Omental fat pad (tissue), 4 donors: ENCODE data around the genes NCKAP5, ACMSD and RAB3GAP1.

DNA sequence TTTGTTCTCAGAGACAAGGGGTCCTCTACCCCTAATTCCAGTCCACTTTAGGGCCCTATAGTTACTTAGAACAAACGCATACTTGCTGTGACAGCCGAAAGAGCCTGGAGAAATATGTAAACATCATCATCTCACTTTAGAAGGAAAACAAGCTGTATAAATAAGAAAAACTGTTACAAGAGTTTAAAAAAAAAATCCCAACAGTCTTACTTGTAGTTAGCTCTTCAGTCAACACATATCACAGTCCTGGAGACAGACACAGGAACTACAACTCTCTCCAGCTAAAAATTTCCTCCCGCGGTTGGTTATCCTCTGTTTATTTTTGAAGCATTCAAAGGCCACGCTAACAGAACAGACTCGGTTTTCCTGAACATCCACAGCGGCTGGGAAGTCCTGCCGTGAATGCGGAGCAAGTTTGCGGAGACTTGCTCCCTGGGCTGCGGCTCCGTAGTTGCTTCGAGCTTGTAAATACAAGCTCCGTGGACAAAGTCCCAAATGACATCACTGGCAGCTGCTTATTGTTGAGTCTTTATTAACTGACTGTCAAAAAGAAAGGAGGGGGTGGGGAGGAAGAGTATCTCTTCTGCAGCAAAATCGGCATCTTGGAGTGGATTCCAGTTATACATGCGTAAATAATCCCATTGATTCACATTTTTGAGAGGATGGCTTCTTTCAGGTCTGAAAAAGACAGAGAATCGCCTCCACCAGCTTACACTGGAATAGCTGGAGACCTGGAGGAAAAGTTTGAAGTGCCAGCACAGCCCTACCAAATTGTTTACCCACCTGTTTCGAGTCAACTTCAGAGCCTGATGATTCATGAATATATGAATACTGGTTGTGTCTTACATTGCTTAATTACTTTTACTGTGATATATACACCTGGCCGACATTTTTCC lies at the start of gene NCKAP5:
Gene NCKAP5 (minus strand): TSS at position 458 of the 896 bp plus-strand sequence.
- PRO-cap, result no peak
- RAMPAGE, long total RNA, 4 experiments, result start-site peak on the minus strand in 3 of 4 experiments, centred at positions 465 to 493 of the sequence, 6 to 24 reads per replicate

- PRO-cap, result no peak
- RAMPAGE, long total RNA, 4 experiments, result no peak in any of the 4 experiments
Observed at GRCh38 chr2:133576666-133577082, 8.4 kb upstream of the NCKAP5 start.

DNA sequence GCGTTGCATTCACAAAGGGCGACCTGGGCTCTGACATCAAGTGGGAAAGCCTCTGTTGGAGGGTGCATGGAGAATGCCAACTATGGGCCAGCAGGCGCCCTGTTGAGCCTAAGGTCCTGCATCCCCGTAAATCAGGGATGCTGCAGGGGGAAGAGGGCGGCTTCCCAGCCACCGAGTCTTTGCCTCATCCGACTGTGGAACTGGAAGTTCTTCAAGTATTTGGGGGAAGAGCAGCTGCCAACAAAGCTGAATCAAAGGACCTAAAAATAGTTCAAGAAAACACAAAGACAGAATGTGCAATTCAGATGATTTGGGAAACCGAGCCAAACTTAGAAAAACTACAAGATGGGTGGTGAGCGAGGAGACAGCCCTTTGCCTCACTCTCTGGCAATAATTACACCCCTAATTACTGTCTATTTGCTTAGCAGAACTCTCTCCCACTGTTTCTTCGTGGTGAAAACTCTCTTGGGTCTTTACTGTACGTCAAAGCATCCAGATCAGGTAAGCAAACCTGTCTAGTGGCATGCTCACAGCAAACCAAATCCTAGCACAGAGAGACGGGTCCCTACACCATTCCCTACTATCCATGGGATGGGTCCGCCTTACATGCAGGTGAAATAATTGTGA lies 281.0 kb upstream of the MGAT5 start:
- PRO-cap, result no peak
- RAMPAGE, long total RNA, 4 experiments, result no peak in any of the 4 experiments

DNA sequence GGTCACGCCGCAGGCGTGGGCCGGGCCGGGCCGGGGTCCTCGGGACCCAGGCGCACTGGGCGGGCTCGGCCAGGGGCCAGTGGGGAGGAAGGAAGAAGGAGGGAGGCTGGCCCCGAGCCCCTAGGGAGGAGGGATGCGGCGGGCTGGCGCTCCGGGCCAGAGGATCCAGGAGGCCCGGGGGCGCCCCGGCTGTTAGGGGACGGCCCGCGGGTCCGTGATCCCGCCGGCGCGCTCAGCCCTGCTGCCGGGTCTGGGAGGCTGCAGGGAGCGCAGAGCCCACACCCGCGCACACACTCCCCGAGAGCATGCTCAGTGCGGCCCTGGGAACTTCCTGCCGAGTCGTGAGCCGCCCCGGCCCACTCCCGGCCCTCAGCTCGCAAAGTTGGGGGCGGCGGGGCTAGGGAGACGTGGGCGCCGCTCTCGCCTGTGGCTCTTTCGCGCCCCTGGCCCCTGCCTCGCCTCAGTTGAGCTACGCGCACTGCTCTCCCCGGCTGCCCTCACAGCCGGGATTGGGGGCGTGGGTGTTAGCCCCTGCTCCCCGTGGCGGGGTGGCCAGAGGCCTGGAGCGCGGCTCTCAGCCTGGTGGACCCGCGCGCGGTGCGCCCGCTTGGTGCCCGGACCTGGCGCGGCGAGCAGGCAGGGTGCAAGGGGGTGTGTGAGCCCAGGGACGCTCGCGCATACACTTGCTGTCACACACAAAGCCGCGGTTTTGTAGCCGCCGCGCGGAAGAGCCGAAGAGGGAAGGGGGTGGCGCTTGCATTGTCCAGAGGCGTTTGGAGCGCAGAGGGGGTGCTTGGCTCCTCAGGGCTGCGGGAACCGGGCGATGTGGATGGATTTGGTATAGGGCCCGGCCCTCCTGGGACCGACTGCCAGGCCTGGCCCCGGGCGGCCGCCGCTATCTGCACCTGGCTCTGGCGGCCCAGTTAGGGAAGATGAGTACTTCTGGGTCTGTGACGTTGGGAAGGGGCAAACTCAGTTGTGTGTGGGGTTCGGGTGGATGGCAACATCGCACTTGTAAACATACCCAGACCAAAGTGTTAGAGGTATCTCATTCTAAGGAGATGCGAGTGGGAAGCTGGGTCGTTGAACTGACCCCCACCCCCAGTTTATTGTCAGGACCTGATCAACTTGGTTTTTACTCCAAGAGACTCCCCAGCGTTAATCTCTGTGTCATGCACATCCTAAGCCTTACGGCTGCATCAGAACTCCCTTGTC lies 132.8 kb upstream of the MGAT5 start:
- PRO-cap, result no peak
- RAMPAGE, long total RNA, 4 experiments, result no peak in any of the 4 experiments

GRCh38 chr2:134123348-134123830 lies 130.5 kb upstream of the MGAT5 start:
- PRO-cap, result no peak
- RAMPAGE, long total RNA, 4 experiments, result no peak in any of the 4 experiments

- PRO-cap, result no peak
- RAMPAGE, long total RNA, 4 experiments, result no peak in any of the 4 experiments
Observed at GRCh38 chr2:134143386-134144546, 110.1 kb upstream of the MGAT5 start.

DNA sequence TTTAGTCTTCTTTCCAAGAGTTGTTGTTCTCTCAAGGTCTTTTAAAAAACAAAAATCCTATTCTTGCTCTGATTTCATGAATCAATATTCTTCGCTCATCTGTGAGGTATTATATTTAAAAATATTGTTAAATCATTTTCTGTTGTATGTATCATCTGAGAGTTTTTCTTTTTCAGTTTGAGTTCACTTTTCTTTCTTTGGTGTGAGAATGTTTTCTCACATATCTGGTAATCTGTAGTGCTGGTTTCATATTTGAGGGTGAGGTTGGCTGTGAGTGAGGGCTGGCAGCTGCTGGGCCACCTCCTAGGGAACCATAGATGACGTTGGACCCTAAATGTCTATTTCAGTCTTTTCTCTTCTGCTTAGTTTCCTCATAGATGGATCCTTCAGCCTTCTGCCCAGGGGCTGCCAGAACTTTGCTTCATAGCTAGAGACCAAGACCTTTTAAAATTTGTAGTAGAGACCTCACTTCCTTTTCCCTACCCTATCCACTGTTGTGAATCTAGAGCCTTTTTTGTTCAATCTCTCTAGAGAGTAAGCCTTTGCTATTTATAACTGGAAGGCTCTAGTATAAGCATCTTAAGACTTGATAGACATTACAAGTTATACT lies 33.5 kb downstream of the MGAT5 start:
- PRO-cap, result no peak
- RAMPAGE, long total RNA, 4 experiments, result no peak in any of the 4 experiments

GRCh38 chr2:134361499-134362067 lies 107.7 kb downstream of the MGAT5 start:
- PRO-cap, result no peak
- RAMPAGE, long total RNA, 4 experiments, result no peak in any of the 4 experiments

GRCh38 chr2:134391393-134392382 lies 137.8 kb downstream of the MGAT5 start:
- PRO-cap, result no peak
- RAMPAGE, long total RNA, 4 experiments, result no peak in any of the 4 experiments

- PRO-cap, result no peak
- RAMPAGE, long total RNA, 4 experiments, result no peak in any of the 4 experiments
Observed at GRCh38 chr2:134441026-134441840, 187.4 kb downstream of the MGAT5 start.

DNA sequence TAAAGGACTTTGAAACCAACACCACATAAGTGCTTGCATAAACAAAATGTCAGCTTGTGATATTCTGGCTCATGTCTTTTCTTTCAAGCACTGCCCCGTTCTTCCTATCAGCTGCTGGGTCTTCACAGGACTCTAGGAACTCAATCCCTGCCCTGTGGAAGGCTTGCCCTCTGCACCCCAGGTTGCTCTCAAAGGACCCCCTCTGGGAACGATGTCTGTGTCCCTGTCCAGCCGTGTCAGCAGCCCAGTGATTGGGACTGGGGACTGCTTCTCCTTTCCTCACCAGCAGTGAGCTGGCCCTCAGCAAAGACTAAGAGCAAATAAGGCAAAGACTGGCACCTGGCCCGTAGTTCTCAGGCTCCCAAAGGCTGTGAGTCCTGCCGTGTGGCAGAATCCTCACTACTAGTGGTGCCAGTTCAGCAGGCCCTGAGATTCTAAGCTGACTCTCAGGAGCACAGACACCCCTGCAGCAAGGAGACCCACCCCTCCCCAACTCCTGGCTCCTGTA lies 47.9 kb downstream of the TMEM163 start:
- PRO-cap, result no peak
- RAMPAGE, long total RNA, 4 experiments, result no peak in any of the 4 experiments

- PRO-cap, result no peak
- RAMPAGE, long total RNA, 4 experiments, result no peak in any of the 4 experiments
Observed at GRCh38 chr2:134838124-134838927, at the start of gene ACMSD. Gene ACMSD, plus strand, starts transcription at chr2:134838616.

DNA sequence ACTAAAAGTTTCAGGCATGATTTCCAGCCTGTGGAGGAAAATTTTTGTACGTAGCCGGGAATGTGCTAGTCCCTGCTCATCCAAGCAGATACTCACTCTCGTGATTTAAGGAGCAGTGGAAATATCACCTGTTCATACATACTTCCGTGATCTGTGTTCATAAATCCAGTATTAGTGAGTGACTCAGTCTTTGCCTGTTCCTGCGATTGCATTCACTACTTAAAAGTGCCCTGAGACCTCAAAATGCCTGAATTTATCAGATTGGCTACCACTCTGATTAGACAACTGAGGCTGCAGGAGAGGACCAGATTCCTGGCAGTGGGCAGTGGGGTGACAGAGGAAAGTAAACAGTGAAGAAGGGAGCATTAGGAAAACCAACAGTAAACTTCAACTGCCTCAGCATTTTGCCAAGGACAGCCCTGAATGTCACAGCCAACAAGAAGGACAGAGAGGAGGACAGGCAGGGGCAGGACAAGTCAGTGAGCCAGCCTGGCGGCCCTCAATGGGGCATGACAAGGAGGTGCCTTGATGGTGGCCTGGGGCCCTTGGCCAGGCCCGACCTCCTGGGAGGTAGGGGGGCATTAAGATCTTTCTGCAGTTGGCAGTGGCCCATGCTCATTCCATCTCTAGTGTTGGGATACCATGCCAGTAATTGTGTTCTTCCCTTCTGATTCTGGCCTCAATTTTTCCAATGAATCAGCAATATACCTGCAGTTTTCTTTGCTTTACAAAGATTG lies 24.2 kb downstream of the ACMSD start:
- PRO-cap, result no peak
- RAMPAGE, long total RNA, 4 experiments, result no peak in any of the 4 experiments

- PRO-cap, result no peak
- RAMPAGE, long total RNA, 4 experiments, result start-site peak on the plus strand in 4 of 4 experiments, at chr2:135052282-135052298 at its widest, 357 to 1,339 reads per replicate
Observed at GRCh38 chr2:135051941-135052436, at the start of gene RAB3GAP1. Gene RAB3GAP1, plus strand, starts transcription at chr2:135052292.

DNA sequence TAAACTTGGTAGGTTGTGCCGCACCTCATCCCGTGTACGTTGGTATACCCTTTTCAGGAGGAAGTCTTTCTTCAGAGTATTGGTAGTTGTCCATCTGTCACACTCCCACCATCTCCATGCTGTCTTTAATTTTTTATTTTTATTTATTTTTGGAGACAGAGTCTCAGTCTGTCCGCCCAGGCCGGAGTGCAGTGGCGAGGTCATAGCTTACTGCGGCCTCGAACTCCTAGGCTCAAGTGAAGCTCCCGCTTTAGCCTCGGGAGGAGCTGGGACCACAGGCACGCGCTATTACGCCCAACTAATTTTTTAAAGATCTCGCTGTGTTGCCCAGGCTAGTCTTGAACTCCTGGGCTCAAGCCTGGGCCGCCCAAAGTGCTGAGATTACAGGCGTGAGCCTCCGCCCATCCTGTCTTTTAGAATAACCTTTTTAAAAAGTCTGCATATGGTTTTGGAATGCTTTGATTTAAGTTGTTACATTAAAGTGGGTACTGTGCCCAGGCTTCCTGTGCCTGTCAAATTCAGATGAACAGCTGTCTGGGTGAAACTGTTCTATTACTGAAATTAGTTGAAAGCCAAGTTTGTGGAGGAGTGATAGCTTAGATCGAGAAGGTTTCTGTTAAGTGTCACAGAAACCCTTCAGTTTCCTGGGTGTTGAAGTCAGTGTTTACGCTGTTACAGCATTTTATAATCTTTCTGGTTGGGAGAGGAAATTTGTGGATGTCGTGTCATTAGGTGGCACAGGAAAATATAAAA lies 941 bp downstream of the RAB3GAP1 start:
- PRO-cap, result no peak
- RAMPAGE, long total RNA, 4 experiments, result no peak in any of the 4 experiments

GRCh38 chr2:135787367-135787845 lies 45.8 kb downstream of the UBXN4 start:
- PRO-cap, result no peak
- RAMPAGE, long total RNA, 4 experiments, result no peak in any of the 4 experiments

DNA sequence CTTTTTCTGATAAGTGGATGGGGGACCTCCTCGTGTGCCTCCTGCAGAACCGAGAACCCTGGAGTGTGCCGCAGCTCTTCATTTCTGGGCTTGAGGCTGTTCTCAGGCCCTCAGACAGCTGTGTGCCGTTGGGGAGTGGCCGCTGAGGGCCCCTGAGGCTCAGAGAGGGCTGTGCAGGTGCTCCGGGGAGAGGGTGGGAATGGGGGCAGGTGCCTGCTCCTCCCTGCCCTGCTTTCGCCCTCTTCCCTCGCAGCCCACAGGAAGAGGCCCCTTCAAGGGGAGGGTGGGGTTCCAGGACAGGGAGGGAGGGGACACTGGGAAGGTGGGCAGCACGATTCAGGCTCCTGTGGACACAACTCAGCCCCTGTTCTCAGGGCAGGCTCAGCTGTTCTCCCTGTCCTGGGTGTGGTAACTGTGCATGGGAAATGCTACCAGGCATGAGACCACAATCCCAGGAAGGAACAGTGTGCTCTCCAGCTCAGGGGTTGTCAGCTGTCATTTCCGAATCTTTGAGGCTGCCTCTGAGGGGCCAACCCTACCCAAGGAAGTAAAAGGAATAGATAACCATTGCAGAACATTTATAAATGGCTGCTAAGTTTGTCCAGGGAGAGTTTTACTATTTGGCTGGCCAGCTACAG lies 11.3 kb downstream of the LCT start:
- PRO-cap, result no peak
- RAMPAGE, long total RNA, 4 experiments, result no peak in any of the 4 experiments

GRCh38 chr2:136121022-136121534 lies 3.1 kb upstream of the CXCR4 start:
- PRO-cap, result no peak
- RAMPAGE, long total RNA, 4 experiments, result no peak in any of the 4 experiments

DNA sequence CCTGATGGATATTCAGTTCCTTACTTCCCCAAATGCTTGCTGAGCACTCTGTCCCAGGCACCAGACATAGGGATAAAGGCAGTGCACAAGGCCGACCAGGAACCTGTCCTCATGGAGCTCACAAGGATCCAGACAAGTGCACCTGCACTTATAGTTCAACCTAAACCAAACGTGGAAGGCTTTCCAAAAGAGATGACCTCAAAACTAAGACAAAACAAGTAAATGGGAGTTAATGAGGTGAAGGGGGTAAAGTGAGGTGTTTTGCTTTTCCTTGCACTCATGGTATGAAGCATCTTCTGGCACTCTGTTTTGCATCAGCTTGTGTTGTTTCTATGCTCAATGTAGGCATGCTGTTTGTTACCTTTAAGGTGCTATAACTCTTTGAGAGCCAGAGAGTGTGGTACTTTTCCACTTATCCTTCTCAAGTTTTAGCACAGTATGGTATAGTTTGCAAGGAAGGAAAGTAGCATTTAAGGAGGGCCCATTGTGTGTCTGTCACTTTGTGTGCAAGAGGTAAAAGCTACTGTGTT lies 17.4 kb upstream of the CXCR4 start:
- PRO-cap, result no peak
- RAMPAGE, long total RNA, 4 experiments, result no peak in any of the 4 experiments

GRCh38 chr2:136325797-136326559 lies 208.0 kb upstream of the CXCR4 start:
- PRO-cap, result no peak
- RAMPAGE, long total RNA, 4 experiments, result no peak in any of the 4 experiments